Thoracic aorta (tissue), 1 donor: Measurements from ENCODE around the gene USP17L21.

DNA sequence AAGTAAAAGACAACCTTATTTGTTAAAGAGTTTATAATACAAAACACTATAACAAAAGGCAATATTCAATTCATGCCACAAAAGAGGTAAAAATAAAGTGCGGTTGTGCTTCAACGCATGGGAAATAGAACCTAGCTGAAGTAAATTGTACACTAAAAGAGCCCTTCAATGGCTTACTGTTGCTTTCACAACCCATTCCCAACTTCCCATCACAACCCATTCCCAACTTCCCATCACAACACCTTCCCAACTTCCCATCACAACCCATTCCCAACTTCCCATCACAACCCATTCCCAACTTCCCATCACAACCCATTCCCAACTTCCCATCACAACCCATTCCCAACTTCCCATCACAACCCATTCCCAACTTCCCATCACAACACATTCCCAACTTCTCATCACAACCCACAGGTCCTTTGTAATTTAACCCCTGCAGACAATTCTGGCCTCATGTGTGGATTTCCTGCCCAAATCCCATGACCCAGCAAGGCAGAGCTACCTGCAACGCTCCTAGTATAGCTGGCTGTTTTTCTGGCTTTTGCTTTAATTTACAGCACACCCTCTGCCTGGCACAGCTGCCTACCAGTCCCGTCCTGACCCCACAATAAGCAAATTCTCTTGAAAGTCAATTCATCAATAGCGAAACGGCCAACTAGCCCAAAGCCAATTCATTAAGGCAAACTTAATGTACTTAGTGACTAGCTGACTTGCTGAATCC is 75.7 kb downstream of the AFAP1 start:
- RAMPAGE, long total RNA = no peak

DNA sequence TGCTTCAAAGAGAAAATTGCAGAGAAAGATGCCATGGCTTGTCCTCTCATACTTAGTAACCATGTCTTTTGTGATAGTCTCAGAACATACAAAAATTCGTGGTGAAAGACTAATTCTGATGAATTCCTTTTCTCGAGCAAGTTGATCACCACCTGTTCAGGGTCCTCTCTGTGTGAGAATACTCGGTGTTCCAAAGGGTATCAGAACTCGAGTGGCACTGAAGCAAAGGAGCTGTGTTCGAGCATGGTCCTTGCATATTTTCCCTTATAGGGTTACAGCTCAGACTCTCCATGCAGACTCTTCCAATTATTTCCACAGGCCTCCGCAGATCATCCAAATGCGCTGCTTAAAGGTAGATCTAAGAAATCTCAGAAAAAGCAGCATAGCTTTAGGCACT is 54.0 kb downstream of the AFAP1 start:
- RAMPAGE, long total RNA = no peak

- RAMPAGE, long total RNA = no peak
These were observed 25.7 kb downstream of the ABLIM2 start for GRCh38 chr4:8132799-8133359.

DNA sequence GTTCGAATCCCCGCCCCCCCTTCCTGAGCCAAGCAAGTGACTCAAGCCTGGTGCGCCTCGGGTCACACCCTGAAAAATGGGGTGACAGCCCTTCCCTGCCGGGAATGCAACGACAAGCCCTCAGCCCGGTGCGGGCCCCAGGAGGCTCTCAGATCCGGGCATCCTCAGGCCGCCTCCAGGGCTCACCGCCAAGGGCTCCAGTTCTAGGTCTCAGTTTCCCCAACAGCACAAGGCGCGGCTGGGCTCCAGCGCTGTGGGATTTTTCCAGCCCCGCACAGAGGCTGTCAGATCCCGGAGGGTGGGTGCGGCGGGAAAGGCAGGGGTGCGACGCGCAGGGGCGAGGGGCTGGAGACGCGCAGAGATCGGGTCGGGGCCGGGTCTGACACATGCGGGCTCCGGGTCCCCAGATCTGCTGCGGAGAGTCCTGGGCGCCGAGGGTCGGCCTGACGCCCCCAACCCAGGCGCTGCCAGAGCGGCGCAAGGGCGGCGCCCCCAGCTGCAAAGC is 792 bp downstream of the ABLIM2 start:
- RAMPAGE, long total RNA = no peak

- RAMPAGE, long total RNA = no peak
These were observed 4.6 kb upstream of the SH3TC1 start for GRCh38 chr4:8194282-8195179.

DNA sequence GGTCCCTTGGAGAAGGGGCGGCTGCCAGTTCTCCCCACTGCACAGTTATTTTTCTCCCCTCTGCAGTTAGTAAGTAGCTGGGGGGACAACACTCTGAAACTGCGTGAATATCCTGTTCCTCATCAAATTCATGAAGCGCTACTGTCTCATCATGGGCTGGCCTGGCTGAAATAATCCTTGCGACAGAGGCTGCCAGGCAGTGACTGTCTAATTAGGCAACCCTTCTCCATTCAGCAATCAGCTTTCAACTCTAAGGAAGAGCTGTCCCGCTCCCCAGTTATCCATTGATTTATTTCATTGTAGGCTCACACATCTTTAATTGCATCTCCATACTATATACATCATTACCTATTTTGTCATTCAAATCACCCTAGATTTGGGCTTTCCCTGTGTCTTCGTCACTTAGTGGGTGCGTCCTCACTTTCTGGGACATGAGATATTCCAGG is 8.3 kb downstream of the SH3TC1 start:
- RAMPAGE, long total RNA = no peak

DNA sequence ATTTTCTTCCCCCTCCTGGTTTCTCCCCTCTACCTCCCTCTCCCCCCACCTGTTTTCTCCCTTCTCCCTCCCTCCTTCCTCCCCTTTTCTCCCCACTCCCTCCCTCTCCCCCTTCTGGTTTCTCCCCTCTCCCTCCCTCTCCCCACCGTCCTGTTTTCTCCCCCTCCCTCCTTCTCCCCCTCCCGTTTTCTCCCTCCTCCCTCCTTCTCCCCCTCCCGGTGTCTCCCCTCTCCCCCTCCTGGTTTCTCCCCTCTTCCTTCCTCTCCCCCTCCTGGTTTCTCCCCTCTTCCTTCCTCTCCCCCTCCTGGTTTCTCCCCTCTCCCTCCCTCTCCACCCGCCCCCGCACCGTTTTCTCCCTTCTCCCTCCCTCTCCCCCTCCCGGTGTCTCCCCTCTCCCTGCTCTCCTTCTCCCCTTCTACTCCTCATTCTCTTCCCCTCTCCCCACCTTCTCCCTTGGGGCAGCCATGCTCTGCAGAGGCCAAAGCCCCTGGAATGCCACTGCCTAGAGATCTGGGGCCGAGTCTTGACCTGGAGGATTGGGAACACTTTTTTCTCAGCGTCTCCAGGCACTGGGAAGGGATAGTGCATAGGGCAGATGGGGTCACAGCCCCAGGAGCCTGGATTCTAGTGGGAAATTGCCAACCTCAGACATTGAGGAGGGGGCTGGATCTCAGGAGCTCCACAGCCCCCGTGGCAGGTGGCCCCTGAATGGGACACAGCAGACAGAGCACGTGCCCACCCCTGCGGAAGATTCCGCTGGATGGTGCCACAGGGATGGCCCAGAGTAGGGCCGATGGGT is 12.2 kb downstream of the SH3TC1 start:
- RAMPAGE, long total RNA = no peak

DNA sequence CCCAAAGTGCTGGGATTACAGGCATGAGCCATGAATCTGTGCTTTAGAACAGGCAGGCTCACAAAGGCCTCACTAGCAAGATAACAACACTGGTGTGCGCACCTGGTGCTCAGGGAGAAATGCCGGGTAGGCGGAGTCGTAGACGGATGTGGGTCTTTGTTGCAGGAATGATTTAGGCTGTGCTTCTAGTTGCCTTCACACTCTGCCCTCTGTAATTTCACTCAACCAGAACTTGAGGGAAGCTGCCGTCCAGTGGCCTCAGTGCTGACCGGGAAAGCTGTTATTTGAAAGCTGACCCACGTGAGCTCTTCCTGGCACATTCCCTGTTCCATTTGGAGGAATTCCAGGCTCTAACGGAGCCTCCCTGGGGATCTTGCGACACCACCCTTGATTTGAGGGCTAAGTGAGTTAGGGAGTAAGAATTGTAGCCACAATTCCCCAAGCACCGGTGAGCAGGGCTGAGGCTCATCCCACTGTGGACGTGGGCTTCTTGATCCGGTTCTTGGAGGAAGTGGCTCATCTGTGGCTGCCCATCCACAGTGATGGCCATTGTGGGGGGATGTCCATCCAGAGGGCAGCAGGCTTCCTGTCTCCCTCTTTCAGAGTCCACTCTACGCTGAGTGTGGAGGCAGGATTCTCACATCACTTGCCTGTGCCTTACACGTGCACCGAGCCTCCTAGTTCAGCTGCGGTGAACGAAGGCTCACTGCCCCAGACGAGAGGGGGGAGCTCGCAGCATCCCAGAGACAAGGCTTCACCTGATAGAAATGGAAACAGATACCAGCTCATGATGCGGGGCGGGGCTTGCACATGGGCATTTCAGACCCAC is 16.1 kb downstream of the SH3TC1 start:
- RAMPAGE, long total RNA = no peak

DNA sequence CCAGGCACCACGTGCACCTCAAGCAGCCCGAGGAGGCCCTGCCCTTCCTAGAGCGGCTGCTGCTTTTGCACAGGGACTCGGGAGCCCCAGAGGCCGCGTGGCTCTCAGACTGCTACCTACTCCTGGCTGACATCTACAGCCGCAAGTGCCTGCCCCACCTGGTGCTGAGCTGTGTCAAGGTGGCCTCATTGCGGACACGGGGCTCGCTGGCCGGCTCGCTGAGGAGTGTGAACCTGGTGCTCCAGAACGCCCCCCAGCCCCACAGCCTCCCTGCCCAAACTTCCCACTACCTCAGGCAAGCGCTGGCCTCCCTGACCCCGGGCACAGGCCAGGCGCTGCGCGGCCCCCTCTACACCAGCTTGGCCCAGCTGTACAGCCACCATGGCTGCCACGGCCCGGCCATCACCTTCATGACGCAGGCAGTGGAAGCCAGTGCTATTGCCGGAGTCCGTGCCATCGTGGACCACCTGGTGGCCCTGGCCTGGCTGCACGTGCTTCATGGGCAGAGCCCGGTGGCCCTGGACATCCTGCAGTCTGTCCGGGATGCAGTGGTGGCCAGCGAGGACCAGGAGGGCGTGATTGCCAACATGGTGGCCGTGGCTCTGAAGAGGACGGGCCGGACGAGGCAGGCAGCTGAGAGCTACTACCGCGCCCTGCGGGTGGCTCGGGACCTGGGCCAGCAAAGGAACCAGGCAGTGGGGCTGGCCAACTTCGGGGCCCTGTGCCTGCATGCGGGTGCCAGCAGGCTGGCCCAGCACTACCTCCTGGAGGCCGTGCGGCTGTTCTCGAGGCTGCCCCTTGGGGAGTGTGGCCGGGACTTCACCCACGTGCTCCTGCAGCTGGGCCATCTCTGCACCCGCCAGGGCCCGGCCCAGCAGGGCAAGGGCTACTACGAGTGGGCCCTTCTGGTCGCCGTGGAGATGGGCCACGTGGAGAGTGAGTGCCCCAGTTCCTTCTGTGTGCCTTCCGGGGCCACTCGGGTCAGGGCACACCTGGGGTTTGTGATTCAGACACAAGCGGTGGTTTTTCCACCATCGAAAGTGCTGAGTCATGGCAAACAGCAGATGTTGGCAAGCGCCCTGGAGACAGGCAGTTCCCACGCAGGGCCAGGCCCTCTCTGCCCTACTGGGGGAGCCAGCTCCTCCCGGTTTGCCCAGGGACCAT is 29.0 kb downstream of the SH3TC1 start:
- RAMPAGE, long total RNA = no peak

GRCh38 chr4:8319934-8320391 is 50.4 kb downstream of the HTRA3 start:
- RAMPAGE, long total RNA = no peak

DNA sequence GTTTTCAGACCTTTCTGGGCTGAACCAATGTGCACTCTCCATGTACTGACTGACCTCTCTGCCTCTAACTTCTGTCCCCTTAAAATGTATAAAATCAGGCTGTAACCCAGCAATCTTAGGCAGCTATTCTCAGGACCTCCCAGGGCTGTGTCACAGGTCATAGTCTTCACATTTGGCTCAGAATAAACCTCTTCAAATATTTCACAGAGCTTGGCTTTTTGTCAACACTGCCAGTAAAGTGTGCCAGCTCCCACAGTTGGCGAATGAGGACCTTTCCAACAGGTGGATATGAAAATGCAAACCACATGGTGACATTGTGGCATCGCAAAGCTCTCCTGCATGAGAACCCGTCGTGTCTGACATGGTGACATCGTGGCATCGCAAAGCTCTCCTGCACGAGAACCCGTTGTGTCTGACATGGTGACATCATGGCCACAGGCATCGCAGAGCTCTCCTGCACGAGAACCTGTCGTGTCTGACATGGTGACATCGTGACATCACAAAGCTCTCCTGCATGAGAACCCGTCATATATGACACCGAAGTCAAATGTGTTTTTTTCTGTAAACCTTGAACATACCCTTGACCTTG is 76.3 kb downstream of the ACOX3 start:
- RAMPAGE, long total RNA = no peak

DNA sequence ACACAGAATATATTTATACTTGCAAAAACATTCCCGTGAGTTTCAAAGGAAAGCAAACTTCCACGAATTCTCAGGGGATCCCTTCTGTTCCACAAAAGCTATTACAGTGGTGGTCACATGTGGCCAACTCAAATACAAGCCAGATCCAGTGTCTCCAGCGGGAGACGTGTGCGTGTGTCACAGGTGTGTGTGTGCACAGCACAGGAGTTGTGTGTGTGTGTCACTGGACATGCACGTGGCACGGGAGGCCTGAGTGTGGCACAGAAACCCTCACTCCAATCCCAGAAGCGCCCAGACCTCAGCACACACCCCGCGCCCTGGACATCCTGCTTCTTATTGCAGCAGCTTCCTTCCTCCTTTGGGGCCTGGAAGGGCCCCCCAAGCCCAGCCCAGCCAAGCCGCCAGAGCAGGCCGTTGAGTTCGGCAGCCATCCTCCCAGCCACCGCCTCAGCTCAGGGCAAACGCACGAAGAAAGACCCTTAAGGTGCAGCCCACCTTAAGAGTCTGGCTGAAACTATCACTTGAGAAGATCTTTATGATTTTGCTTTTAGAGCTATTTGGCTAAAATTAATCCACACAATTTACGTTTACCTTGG is 37.9 kb downstream of the ACOX3 start:
- RAMPAGE, long total RNA = no peak

DNA sequence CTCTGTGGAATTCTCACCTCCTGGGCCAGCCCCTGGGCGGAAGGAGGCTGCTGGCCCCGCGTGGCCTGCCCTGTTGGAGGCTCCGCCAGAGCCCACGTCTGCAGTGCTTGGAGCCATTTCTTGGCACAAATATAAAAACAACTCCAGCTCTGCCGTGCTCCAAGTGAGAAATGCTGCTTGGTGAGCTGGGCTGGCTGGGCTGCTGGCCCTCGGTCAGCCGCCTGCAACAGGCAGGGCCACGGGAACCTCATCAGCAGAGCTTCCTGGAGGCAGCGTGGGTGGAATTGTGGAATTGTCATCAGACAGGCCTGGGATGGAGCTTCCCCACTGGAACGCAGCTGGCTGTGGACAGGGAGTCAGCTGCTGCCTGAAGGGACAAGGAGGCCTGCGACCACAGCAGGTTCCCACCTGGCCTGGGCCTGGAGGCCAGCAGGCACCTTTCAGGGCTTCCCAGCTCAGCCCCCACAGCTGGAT is 66.1 kb downstream of the TRMT44 start:
- RAMPAGE, long total RNA = no peak

DNA sequence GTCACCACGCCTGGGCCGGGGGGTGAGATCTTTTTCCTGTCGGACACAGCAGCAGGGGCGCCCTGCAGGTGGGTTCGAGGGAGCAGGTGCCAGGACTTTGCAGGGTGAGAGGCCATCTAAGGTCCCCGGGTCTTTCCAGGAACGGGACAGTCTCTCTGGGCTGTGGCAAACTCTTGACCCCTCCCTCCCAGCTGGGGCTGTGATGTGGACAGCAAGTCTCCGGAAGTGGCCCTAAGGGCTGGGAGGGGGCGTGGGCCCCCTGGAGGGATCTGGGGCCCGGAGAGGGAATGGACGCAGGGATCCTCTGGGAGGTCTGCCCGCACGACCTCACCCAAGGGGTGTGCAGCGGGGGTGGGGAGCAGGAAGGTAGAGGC is 585 bp downstream of the CPZ start:
- RAMPAGE, long total RNA = no peak

GRCh38 chr4:9000595-9000883 is 128.9 kb upstream of the HMX1 start:
- RAMPAGE, long total RNA = no peak

- RAMPAGE, long total RNA = no peak
These were observed at the start of gene USP17L21 for GRCh38 chr4:9262575-9263090. Gene USP17L21 (plus strand): TSS chr4:9262872.

DNA sequence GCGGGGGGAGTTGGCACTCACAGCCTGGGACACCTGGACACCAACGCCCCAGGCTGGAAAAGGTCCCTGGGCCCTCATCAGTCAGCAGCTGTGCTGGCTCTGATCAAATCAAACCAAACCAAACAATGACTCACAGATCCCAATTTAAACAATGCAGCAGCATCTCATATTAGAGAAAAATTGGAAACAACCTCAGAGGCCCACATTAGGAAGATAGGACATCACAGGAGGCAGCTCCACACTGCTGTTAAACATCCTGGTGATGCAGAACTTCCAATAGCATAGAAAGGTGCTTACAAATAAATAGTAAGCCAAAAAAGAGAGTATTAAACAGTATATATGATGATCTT is 13.0 kb downstream of the SLC2A9 start:
- RAMPAGE, long total RNA = no peak

- RAMPAGE, long total RNA = no peak
These were observed 1.7 kb downstream of the SLC2A9 start for GRCh38 chr4:10019493-10020097.

GRCh38 chr4:10113778-10115083 is 2.4 kb downstream of the WDR1 start:
- RAMPAGE, long total RNA = no peak

DNA sequence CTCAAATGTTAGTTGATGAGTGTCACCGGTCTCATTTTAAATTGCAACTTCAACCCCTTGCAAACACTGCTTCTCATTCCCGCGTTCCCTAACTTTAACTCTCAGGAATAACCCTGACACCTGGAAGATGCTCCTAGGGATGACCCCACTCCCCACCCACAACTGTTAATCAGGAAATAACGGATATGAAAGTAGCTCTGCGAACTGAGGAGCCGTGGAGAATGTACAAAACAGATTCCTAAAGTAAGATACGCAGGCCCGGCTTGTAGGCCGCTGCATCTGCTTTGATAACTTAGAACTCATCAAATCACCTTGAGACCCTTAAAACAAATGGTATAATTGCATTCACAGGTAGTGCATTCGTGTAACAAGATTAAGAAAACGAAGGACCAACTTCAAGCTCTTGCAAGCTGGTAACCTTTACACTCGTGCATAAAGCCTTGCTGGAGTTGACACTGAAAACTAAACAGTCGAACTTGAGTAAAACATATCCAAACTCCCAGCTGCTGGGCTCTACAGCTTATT is 2.4 kb upstream of the WDR1 start:
- RAMPAGE, long total RNA = no peak